Vagina (tissue), 1 donor: Measurements from ENCODE around the genes PRM2 and NPIPB2.

DNA sequence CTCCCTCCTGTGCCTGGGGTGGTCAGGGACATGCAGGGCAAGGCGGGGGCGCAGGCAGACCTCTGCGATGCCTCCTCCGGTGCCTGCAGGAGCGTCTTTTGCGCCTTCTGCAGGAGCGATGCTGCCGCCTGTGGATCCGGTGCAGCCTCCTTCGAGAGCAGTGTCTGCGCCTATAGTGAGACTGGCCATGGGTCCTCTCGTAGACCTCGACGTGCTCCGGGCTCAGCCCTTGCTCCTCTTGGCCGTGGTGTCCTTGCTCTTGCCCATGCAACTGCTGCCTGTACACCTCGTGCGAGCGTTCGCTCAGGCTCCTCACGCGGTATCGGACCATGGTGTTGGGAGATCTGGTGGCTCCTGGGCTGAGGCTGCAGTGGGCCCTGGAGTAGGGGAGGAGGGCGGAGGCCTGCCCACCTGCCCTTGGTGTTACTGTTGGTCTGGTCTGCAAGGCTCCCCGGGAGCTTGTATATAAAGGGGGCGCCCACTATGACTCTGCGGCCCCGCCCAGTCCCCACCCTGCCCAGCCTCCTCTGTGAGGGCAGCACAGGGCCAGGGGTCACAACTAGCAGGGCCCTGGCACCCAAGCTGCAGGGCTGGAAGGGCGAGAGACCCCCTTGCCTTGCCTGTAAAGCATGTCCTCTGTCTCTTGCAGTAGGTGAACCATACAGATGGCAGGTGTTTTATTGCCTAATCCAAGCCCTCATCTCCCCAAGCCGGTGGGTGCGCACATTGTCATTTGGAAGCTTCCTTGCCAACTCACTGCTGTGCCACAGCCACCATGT, at the start of gene PRM2:
Gene PRM2 (minus strand): TSS at position 441 of the 779 bp plus-strand sequence.
- PRO-cap = no peak
- RAMPAGE, long total RNA = no peak

GRCh38 chr16:11328510-11329014, 16.7 kb upstream of the RMI2 start:
- PRO-cap = no peak
- RAMPAGE, long total RNA = no peak

DNA sequence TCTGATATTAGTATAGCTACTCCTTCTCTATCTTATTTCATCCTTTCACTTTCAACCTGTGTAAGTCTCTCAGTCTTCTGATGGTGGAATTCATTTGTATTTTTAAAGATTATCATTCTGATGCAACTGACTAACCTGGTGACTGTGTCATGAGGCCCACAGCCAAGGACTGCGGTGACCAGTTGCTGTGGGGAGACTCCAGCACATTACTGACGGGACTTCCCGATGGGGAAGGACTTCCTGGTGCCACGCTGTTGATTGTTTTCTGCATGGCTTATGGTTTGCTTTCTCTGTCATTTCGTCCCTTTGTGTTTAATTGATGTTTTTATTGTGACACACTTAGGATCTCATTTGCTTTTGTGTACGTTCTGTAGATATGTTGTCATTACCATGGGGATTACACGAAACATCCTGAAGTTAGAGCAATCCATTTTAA, 34.2 kb downstream of the RMI2 start:
- PRO-cap = no peak
- RAMPAGE, long total RNA = no peak

DNA sequence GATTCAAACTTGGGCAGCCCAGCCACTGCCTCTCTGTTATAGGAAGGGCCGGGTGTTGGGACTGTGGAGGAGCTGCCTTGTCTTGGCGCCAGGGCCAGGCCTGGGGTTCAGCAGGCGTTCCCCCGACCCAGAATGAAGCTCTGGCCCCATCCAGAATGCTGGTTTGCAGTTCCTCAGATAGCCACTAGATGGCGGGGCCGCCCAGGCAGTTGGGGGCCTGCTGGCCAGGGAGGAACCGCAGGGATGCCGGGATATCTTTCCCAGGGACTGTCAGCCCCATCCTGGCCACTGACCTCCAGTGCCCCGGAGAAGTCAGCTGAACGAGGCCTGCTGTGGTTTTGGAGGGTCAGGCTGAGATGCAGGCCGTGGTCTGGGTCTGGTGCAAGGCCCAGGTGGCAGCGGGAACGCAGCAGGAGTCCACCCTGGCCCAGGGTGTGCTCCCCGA, 51.0 kb downstream of the RMI2 start:
- PRO-cap = no peak
- RAMPAGE, long total RNA = no peak

DNA sequence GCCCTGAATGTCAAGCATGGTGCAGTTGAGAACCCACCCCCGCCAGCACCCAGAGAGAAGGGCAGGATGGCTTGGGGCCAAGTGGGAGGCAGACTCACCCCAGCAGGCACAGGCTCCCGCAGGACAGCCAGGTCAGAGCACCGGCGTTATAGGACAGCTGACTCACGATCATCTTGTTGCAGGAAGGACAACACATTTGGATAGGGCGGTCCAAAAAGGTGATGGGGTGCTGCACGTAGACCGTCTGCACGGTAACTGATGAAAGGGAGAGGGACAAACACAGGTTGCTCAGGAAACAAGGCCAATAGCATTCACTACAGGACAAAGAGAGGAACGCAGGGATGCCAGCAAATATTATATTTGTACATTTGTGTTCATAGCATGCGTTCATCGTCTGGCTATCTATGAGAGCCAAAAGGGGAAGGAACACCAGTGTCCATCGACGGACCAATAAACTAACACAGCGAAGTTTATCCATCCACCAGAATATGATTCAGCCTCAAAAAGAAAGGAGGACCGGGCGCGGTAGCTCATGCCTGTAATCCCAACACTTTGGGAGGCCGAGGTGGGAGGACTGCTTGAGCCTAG, 26.5 kb upstream of the ENSG00000188897 start:
- PRO-cap = no peak
- RAMPAGE, long total RNA = no peak

DNA sequence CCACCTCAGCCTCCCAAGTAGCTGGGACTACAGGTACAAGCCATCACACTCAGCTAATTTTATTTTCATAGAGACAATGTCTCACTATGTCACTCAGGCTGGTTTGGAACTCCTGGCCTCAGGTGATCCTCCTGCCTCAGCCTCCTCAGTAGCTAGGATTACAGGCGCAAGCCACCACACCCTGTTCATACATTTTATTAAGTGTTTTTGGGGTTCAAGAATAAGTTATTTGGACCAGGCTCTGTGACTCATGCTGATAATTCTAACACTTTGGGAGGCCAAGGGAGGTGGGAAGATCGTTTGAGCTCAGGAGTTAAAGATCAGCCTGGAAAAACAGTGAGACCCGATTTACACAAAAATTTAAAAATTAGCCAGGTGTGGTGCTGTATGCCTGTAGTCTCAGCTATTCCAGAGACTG, 28.1 kb upstream of the ENSG00000188897 start:
- PRO-cap = no peak
- RAMPAGE, long total RNA = no peak

GRCh38 chr16:11572123-11573019, 14.3 kb downstream of the LITAF start:
- PRO-cap = no peak
- RAMPAGE, long total RNA = no peak

- PRO-cap = bidirectional peak, plus-strand start at chr16:11585906, minus-strand start at chr16:11585604
- RAMPAGE, long total RNA = no peak
Observed at GRCh38 chr16:11585272-11586453, 1.1 kb downstream of the LITAF start.

GRCh38 chr16:11621829-11622932, 35.5 kb upstream of the LITAF start:
- PRO-cap = no peak
- RAMPAGE, long total RNA = no peak

GRCh38 chr16:11678431-11679293, 10.4 kb downstream of the SNN start:
- PRO-cap = no peak
- RAMPAGE, long total RNA = no peak

- PRO-cap = no peak
- RAMPAGE, long total RNA = no peak
Observed at GRCh38 chr16:11688158-11688833, 20.0 kb downstream of the SNN start.

GRCh38 chr16:11697779-11698027, 29.4 kb downstream of the SNN start:
- PRO-cap = no peak
- RAMPAGE, long total RNA = no peak

- PRO-cap = no peak
- RAMPAGE, long total RNA = no peak
Observed at GRCh38 chr16:11730170-11730901, 12.3 kb downstream of the TXNDC11 start.

DNA sequence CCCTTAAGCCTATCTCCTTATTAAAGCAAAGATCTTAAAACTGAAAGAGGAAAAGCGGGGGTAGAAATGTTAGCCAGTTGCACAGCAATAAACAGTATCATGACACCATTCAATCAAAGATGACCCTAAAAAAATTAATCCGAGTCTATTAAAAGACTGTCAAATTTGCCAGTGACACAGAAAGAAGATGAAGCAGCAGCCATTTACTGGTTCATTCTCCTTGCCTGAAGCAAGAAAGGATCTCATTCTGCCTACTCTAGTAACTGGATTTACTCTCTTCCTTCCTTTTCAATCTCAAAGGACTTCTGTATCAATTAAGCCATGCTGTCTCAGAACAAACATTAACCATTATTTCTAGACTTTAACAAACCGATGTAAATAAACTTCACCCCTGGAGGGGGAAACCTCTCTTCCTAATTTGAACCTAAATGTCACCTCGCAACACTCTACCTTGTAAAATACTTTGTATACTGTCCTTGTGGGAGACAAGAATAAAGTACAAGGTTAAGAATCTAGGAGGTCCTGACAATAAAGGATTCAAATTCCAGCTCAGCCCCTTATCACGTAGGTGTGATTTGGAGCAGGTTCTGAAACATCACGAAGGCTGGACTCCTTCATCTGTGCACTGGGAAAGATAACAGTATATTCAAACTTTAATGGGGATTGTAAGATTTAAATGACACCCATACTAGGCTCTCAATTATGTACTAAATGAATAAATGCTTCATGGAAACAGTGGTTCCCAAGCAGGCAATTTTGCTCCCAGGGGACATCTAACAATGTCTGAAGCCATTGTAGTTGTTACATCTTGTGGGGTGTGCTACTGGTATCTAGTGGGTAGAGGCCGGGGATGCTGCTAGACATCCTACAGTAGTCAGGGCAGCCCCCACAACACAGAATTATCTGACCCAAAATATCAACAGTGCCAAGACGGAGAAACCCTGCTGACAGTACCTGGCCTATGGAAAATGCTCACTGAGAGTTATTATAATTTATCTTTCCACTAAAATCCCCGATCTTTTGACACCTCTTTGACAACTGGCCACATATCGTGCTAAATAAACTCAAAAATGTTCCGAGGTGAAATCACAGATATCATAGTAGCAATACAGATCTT, 2.1 kb downstream of the TXNDC11 start:
- PRO-cap = no peak
- RAMPAGE, long total RNA = no peak

DNA sequence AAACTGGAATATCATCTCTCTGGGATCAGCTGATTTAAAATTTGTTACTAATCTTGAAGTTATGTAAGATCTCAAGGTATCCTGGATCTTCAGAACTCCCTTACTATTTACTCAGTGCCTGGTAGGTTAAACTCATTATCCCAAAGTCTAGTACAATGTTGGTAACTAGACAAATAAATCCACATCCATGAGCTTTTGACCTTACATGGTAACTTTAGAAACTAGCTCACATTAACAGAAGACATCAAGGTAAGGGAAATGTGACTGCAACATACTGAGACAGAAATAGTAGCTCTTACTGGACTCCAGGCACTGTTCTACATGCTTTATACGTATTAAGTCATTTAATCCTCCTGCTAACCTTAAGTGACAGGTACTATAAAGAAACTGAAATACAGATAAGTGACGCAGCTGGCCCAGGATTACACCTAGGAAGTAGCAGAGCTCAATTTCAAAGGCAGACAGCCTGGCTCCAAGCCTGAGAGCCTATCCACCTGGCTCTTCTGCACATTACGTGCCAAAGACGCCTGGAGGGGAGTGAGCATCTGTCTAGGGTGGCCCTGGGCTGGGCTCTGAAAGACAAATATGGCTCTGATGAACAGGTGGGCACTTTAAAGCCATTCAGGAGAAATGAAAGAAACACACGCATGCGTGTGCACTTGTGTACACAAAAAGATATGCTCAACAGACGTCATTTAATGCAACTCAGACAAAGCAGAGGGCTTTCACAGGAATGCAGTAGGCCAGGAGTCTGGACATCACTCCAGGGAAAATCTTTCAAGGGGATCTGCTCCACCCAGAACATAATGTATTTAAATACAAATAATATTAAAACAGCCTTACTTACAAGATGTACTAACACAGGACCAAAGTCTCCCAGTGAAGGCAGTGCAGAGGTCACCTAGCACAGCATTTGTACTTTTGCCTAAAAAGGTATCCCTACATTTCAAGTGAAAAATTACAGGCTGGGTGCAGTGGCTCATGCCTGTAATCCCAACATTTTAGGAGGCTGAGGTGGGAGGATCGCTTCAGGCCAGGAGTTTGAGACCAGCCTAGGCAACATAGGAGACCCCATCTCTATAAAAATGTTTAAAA, 4.4 kb downstream of the ZC3H7A start:
- PRO-cap = no peak
- RAMPAGE, long total RNA = no peak

- PRO-cap = no peak
- RAMPAGE, long total RNA = no peak
Observed at GRCh38 chr16:11793482-11794265, 3.4 kb downstream of the ZC3H7A start.

DNA sequence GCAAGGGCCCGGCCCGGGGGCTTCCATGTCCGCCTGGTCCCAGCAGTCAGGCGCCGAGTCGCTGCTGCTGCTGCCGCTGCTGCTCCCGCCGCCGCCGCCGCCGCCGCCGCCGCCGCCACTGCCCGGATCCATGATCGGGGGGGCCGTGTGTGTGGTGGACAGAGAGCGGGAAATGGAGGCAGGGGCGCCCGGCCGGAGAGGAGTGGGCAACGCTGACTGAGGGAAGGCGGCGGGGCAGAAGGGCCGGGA, 243 bp downstream of the GSPT1 start:
- PRO-cap = unidirectional peak, minus-strand start at position 120 of the sequence
- RAMPAGE, long total RNA = no peak

DNA sequence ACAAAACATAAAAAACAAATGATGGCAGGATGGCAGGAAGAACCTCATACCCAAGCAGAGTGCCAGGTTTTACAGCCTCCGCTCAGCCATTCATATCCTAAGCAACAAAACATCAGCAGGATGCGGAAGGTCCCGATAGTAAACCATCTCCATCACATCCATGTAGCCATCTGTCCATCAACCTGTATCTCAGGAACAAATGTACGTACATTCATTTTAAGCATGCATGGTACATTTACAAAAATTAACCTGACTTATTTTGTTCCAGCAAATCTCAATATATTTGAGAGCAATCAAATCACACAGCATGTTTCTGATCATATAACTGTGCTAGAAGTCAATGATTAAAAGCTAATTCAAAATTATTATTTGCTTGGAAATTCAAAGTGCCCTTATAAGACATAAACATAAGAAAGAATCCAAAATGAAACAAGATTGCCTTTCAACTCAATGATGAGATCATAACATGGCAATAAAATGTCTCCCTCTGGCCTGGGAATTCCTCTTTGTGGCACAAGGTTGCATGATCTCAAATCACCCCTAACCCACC, at the start of gene NPIPB2:
Gene NPIPB2 (minus strand): TSS at position 113 of the 550 bp plus-strand sequence.
- PRO-cap = no peak
- RAMPAGE, long total RNA = no peak

DNA sequence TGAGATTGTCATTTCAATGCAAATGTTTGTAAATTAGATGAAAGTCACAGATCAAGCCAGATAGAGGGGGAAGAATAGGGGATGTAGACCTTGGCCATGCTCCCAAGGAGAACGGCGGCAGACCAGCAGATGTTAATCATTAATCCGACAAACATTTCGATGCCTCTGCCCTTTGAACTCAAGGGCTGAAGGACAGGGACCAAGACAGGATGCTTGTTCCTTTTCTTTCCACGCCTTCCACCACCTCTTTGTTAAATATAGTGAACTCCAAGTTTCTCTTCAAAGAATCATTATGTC, 190.4 kb downstream of the CPPED1 start:
- PRO-cap = no peak
- RAMPAGE, long total RNA = no peak

DNA sequence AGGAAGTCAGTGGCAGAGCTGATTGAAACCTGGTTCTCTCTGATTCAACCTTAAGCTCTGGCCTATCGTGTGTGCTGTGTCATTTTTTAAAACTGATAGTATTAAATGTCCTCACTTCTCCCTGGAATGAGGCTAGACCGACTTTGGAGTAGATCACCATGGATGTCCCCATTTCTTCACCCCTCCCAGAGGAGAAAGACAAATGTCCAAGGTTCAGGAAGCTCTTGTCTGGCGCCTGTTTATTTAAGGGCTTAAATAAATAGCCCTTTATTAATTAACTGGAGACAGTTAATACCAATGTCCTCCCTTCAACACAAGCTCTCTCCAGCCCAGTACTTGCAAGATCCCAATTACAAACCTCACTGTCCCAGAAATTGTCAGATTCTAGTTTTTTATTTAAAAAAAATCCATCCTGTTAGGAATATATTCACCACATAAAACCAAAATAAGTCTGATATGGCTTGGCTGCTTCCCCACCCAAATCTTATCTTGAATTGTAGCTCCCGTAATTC, 344.3 kb downstream of the SHISA9 start:
- PRO-cap = no peak
- RAMPAGE, long total RNA = no peak